Measurements from ENCODE around the genes CAPS and CD70.

- PRO-cap = no peak
Observed at GRCh38 chr19:5604293-5605098, 18.1 kb downstream of the SAFB2 start.

DNA sequence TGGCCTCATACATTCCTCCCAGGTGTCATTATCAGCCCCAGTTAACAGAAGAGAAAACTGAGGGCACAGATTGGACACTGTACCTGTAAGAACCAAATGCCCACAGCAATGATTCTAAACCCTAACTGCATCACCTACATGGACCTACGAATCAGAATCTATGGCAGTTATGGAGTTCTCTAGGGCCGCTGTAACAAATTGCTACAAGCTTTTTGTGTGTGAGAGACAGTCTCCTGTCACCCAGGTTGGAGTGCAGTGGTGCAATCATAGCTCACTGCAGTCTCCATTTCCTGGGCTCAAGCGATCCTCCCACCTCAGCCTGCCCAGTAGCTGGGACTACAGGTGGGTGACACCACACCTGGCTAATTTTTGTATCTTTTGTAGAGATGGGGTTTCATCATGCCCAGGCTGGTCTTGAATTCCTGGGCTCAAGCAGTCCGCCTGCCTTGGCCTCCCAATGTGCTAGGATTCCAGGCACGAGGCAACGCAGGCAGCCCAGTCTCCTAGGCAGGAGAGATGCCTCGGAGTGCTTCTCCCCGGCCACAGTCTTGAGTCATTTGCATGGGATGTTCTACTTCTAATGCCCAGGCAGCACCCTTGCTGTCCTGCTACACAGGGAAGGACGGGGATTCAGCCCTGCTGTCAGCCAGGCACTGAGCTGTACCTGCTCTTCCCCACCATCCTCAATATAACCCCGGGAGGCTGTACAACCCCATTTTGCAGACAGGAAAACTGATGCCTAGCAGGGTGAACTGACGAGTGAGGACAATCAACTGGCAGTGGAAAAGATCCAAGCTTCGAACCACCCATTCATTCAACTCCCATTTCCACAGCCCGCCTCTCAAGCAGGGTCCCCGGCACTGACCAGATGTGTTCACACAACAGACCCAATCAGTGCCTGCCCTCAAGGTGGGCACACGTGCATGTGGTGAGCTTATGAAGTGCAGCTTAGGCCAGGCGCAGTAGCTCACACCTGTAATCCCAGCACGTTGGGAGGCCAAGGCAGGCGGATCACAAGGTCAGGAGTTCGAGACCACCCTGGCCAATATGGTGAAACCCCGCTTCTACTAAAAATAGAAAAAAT, 8.6 kb downstream of the MICOS13 start:
- PRO-cap = no peak

DNA sequence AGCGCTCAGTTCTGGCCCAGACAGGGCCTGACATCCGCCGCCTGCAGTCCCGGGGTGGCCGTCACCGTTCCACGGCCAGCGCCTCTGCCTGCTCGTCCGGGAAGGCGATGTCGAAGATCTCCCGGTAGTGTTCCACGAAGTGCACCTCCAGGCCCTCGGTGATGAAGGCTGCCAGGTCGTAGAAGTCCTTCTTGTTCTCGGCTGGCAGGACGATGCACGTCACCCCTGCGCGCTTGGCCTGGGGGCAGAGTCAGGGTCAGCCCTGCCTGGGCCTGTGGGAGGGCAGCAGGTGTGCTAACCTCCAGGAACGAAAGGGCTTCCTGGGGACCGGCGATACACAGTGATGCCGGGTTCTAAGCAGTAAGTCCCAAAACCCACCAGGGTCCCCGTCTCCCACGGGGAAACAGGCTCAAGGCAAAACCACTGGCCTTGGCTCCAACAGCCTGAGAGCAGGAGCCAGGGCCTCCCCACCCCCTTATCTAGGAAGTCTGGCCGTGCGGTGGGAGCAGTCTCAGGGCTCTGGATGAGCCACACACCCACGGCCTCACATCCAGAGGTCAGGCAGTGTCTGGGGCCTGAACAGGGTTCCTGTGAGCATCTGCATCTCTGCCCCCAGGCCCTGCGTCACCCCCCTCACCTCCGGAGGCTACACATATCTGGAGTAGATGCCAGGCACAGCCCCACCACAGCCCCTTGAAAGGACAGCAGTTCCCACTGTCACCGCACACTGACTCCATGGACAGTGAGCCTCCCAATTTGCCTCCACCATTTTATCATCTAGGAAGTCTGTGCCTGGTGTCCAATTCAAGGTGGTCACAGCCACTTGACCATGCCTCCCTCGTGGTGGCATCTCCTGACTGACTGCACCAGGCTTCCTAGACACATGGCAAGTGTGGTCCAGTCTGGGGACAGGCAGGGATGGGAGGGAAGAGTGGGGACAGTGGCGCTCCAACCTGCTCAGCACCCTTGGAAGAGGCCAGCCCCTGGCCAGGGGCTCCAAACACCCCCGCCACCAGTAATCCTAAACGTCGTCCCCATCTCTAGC, 2.2 kb downstream of the RPL36 start:
- PRO-cap = no peak

GRCh38 chr19:5707590-5708683, 12.0 kb downstream of the LONP1 start:
- PRO-cap = no peak

GRCh38 chr19:5913685-5914350, at the start of gene CAPS:
Gene CAPS (plus strand): TSS chr19:5914254.
- PRO-cap = no peak

- PRO-cap = no peak
Observed at GRCh38 chr19:5990361-5990734, 12.4 kb upstream of the RANBP3 start.

GRCh38 chr19:6108236-6109616, 1.6 kb downstream of the RFX2 start:
- PRO-cap = no peak

DNA sequence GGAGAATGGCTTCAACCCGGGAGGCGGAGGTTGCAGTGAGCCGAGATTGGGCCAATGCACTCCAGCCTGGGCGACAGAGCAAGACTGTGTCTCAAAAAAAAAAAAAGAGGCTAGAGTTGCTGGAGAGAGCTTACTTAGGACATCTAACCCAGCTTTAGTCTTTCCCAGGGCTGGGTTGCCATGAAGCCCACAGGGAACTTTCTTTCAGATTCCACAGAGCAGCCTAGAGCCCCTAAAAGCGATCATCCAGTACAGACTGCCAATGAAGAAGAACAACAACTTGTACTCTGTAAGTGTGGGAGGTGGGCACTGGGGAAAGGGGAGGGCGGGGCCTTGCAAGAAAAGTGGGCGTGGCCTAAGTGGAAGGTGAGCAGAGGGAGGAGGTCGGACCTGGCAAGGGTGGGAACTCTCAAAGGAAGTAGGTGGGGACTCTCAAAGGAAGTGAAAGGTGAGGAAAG, 25.6 kb downstream of the ACSBG2 start:
- PRO-cap = no peak

- PRO-cap = no peak
Observed at GRCh38 chr19:6216164-6216880, 63.5 kb downstream of the MLLT1 start.

GRCh38 chr19:6238415-6239159, 41.2 kb downstream of the MLLT1 start:
- PRO-cap = no peak

DNA sequence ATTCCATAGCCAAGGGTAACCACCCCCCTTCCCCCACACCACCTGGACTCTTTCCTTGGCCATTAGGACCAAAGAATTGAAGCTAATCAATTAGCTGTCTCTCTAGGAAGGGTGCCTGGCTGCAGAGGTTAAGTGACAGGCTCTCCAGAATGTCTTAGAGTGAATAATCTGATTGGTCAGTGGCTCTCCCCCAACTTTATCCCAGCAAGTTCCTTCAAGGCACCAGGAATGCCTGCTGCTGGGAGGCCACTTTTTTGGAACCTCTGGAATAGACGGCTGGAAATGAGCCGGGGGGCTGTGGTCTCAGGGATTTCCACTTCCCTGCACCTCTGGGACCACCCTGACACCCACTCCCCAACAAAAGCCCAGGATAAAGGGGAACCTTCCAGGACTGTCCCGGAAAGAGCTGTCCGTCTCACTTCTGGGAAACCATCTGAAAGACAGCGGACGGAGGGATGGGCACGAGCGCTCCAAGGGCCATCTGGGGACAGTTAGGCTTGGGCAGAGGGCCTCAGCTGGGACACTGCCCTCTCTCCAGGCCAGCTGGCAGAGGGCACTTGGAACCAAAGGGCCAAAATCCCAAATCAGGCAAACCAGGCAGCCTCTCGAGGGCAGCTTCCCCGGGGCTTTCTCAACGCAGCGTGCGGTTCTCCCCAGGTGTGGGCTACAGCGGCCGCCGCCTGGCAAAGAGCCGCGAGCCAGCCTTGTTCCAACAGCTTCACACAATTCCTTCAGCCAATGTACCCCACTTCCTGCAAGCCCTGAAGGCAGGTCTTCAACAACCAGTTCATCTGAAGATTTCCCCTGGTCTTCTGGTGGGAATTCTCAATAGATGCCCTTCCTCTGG, 5.2 kb downstream of the MLLT1 start:
- PRO-cap = no peak

DNA sequence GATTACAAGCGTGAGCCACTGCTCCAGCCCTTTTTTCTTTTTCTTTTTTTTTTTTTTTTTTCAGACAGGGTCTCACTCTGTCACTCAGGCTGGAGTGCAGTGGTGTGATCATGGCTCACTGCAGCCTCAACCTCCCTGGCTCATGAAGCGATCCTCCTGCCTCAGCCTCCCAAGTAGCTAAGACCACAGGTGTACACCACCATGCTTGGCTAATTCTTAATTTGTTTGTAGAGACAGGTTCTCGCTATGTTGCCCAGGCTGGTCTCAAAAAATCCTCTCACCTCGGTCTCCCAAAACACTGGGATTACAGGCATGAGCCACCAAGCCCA, 21.3 kb upstream of the MLLT1 start:
- PRO-cap = no peak

DNA sequence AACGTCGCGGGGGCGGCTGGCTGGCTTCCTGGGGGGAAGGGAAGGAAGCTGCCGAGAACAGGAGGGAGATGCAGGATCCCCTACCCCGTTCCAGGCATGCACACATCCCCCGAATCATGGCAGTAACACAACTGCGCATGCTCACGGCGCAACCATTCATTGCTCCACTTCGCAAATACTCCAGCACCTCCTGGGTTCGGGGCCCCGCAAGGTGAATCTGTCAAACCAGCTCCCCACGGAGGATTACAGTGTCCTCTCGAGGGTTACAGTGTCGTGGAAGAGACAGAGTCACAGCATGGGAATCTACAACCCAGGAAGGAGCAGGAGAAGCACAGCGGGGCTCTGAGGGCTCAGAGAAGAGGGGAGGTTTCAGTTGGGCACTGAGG, 886 bp upstream of the GTF2F1 start:
- PRO-cap = bidirectional peak, plus-strand start at position 183 of the sequence, minus-strand start at position 129 of the sequence

GRCh38 chr19:6458622-6459440, 761 bp downstream of the SLC25A23 start:
- PRO-cap = no peak

DNA sequence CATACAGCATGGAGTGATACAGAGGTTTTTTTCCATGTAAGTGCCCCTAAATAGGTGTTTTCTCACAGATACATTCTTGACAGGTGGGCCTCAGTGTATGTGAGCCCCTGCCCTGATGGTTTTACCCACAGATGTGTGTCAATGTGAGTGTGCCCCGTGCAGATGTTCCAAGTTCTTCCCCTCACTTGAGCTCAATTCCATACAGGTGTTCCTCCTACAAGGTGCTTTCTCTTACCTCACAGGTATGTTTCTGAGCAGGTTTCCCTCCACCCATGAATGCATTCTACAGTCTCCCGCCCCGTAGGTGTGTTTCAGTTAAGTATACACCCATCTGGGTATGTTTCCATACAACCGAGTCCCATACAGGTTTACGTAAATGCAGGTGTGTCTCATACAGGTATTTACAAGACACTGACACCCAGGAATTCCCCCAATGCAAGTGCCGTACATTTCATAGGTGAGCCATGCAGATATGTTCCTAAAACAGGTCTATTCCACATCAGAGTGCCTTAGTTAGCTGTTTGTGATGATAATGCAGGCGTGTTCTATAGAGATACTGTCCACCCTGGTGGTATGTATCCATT, 1.9 kb upstream of the CRB3 start:
- PRO-cap = no peak

GRCh38 chr19:6467324-6468151, 3.5 kb downstream of the CRB3 start:
- PRO-cap = no peak

GRCh38 chr19:6475286-6475902, 6.2 kb downstream of the DENND1C start:
- PRO-cap = no peak

GRCh38 chr19:6528800-6529150, 2.1 kb upstream of the TNFSF9 start:
- PRO-cap = bidirectional peak, plus-strand start at chr19:6529078, minus-strand start at chr19:6528957

- PRO-cap = bidirectional peak, plus-strand start at chr19:6591016, minus-strand start at chr19:6590879; bidirectional peak, plus-strand start at chr19:6591226, minus-strand start at chr19:6591080
Observed at GRCh38 chr19:6590591-6591421, at the start of gene CD70. Gene CD70 (minus strand): TSS chr19:6591150.

DNA sequence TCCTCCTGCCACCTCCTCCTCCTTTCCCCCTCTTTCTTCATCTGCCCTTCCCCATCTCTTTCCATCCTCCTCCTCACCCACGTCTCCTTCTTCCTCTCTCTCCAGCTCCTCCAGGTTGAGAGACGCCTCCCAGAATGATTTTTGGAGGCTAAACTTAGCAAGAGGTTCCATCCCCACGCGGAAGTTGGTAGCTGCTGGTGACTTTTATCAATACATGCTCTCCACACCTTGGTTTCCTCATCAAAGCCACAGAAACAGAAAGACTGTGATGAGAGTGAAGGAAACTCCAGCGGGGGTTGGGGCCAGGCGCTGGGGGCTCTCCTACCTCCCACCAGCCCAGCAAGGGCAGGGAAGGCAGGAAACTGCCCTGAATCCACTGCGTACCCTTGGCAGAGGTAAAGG, 15.1 kb downstream of the TNFSF14 start:
- PRO-cap = no peak

All from SEM (cell line).